ENCODE measurements around the genes BMP6, TXNDC5 and BLOC1S5.

GRCh38 chr6:7390503-7390867, 877 bp downstream of the RIOK1 start:
- PRO-cap, result no peak

DNA sequence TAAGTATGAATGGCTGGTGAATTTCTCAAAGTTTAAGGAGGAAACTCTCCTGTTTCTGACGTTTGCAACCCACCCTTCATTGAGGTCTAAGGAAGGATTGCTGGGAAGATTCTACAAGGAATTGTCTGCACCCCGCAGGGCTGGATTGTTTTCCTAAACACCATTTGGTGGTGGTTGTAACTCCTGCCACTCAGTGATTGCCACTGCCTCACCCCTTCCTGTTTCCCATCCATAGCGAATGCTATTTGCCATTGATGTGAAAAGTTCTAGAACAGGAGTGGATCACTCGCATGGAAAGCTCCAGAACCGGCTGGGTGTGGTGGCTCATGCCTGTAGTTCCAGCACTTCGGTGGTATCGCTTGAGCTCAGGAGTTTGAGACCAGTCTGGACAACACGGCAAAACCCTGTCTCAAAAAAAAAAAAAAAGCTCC, 8.6 kb upstream of the DSP start:
- PRO-cap, result no peak

GRCh38 chr6:7566213-7566535, 23.8 kb upstream of the SNRNP48 start:
- PRO-cap, result no peak

GRCh38 chr6:7574487-7575089, 15.4 kb upstream of the SNRNP48 start:
- PRO-cap, result no peak

DNA sequence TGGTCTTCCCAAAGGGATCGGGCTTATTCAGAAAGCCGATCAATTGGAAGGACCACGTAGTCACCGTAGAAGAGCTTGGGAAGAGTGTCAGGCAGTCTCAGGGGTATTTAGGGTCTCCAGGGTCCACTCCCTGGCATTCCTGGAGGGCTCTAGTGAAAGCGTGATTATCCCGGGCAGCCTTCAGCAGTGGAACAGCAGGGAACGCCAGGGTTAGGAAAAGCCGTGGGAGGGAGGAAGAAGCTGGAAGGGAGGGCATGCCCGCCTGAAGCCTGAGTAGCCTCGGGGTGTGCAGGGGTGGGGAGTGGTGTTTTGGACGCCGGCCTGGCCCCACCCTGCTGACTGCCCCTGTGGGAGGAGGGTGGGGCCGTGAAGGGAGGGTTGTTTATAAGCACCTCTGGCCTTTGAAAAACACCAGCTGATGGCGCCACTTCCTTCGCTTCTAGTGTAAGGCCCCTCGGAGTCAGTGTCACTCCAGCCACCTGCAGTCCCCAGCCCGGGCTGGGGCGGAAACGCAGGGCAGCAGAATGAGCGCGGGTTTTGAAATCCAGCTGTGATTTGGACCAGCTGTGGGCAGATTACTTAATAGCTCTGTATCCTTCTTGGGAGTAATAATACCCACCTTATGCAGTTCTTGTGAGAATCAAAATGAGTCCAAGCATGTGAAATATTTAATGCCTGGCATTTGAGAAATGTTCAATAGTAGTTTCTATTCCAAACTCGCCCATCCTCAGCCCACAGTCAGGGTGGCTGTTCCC, 52.8 kb upstream of the BMP6 start:
- PRO-cap, result no peak

DNA sequence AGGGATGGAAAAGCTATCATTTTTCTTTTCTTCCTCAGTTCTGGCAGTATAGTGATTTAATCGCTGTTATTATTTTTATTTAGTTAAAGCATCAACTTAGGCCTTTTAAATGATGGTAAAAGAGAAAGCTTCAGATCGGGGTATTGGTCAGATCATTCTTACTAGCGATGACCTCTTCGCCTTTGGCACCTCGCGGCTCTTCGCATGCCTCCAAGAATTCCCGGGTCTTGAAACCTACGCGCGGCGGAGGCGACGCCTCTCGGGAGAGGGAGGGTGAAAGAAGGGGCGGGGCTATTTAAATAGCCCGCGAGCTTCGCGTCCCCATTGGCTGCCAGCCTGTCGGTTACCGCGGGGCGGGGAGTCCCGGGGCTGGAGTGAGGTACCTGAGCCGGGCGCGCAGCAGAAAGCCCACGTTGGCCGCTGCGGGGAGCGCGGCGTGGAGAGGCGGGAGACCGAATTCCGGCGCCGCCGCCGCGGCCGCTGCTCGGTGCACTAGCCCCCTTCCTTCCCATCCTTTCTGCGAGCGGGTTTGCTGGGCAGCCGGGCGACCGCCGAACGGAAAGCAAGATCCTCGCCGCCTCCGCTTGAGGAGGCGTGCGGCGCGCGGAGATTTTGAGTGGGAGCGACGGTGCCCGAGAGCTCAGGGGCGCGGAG, at the start of gene BMP6:
Gene BMP6, plus strand, starts transcription at position 402 of the 654 bp plus-strand sequence.
- PRO-cap, result no peak

DNA sequence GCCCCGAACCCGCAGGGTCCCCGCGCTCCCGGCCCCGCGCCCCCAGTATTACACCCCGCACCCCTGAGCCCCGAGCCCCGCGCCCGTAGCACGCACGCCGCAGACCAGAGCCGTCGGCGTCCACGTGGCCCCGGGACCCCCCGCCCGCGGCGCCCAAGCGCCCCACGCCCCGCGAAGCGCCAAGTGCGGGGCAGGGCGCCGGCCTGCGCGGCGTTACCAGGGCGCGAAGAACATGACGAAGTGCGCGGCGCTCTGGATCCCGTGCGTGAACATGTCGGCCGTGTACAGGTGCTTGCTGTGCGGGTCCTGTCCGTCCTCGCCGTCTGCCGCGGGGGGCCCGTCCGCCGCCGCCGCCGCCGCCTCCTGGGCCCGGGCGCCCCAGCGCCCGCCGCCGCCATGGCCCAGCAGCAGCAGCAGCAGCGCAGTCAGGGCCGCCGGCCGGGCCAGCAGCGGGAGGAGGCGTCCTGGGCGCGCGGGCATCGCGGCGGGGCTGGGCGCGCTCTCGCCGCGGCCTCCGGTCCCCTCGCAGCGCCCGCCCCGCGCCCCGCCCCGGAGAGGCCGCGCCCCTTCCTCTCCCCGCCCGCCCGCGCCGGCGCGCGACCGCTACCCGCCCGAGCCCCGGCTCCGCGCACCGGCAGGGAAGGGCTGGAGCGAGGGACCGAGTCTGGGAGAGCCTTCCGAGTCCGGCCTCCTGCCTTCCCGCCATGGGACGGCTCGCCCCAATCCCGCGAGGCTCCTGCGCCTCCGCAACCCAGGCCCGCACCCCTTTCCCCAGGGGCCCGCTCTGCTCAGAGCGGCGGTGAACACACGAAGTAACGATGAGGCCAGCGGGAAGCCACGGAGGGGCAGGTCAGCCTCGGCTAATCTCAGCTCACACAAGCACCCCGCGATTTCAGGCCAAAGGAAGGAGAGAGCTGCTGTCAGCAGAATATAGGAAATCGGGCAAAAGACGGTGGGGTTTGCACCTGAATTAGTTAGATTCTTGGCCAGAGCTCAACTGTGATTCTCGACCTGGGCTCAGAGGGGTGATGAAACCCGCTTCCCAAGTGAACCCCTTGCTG, at the start of gene TXNDC5:
Gene TXNDC5, minus strand, starts transcription at position 492 of the 1,061 bp plus-strand sequence.
- PRO-cap, result bidirectional peak, plus-strand start at position 631 of the sequence, minus-strand start at position 492 of the sequence

DNA sequence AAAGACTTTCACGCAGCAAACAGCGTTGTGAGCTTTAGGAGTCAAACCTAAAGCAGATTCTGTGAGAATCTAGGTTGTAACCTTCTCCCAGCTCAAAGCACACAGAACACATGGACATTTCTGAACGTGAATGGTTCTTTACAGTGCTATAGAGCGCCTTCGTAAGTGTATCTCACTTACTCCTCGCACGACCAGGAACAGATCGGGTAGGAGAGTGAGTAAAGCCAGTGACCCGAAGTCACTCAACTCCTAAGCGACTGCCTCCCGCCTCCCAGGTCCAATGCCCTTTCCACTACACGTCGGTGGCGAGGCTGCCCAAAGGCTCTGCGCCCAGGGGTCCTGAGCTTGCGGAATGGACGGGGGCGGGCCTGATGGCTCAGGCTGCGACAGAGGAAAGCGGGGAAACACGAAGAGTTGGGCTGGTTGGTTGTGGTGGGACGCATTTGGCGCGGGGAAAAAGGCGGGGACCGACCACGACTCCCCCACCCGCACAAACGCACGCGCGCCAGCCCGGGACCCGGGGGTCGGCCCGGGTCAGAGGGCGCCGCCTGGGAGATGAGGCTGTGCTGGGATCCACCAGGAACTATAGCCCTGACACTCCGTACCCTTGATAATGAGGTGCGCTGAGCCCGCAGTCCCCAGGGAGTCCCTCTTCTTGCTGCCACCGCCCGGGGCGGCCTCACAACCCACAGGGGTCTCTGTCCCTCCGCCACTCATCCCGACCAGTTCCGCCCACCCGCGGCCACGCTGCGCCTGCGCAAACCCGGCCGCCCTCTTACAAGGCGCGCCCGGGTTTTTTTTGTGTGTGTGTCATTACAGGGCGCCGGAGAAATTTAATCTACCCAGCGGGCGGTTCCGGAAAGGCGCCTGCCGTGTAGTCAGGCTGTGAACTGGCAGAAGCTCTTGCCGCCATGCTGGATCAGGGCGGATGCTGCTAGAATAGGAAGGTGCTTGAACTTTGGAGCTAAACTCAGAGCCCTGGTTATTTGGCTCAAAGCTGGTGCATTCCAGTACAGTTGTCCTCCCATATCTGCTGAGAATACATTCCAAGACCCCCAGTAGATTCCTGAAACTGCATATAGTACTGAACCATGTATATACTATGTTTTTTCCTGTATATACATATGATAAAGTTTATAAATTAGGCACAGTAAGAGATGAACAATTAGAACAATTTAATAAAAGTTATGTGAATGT, at the start of gene BLOC1S5:
Gene BLOC1S5, minus strand, starts transcription at position 730 of the 1,197 bp plus-strand sequence.
- PRO-cap, result bidirectional peak, plus-strand start at position 292 of the sequence, minus-strand start at position 291 of the sequence; bidirectional peak, plus-strand start at position 919 of the sequence, minus-strand start at position 730 of the sequence

- PRO-cap, result no peak
These were observed 235.5 kb upstream of the SLC35B3 start for GRCh38 chr6:8670703-8671289.

DNA sequence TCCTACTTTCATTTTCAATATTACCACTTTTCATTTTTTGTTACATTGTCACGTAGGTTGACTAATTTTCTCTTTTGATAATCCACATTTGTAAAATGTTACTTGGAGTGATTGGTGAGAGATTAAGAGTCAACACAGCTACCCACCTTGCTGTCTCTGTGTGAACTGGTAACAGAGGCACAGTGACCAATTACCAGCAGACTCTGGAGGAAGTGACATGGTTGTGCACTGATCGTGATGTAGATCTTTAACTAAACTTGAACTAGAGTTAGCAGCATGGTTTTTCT, 308.0 kb upstream of the SLC35B3 start:
- PRO-cap, result no peak

- PRO-cap, result no peak
These were observed 589.4 kb upstream of the SLC35B3 start for GRCh38 chr6:9024578-9025369.

- PRO-cap, result bidirectional peak, plus-strand start at chr6:9456555, minus-strand start at chr6:9456566
These were observed 958.5 kb downstream of the TFAP2A start for GRCh38 chr6:9456166-9456976.

- PRO-cap, result no peak
These were observed 654.4 kb downstream of the TFAP2A start for GRCh38 chr6:9760538-9760737.

DNA sequence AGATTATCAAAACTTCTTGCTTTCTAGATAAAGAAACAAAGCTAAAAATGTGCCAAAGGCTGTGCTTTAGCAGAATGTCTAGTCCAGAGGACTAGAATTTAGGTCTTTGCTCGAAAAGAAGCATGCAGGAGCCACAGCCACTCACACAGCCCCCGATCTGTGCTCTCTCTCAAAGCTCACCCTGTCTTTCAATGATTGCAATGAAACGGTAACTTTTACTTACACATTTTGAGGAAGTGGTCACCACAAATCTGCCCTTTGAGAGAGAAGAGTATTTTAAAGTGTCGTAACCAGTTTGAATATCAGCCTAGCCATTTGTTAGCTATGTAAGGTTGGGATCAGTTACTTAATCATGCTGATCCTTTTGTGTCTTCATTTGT, 209.0 kb downstream of the TFAP2A start:
- PRO-cap, result no peak

DNA sequence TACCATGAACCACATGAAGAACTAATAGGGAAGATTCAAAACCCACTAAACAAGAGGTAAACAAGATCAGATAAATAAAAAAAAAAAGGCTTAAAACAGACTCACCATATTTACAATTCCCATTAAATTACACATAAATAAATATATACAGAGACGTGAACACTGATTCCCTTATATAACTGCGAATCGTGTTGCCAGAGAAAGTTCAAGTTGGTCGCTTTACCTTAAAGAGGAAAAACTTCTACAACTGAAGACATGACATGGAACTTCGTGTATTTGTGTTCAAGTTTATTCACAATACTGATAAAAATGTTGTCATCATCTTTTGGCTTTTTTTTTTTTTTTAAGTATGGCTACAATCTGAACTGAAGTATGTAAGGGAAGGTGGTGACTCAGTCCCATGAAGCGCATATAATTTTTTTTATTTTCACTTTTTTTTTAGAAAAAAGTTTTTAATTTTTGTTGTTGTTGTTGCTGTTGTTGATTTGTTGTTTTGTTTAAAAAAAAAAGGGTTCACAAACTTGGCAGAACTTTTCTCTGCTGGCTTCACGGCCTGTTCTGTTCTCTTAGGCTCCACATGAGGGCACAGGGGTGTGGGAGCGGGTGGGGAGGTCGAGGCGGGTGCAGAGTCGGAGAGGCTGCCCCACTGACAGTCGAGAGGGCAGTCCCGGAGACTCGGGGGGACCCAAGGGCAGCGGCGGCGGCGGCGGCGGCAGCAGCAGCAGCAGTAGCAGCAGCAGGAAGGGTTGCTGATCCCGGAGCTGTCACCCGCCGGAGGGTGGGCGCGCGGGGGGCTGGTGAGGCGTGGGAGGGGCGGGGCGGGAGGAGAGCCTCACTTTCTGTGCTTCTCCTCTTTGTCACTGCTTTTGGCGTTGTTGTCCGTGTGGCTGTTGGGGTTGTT, 17.0 kb downstream of the TFAP2A start:
- PRO-cap, result no peak

DNA sequence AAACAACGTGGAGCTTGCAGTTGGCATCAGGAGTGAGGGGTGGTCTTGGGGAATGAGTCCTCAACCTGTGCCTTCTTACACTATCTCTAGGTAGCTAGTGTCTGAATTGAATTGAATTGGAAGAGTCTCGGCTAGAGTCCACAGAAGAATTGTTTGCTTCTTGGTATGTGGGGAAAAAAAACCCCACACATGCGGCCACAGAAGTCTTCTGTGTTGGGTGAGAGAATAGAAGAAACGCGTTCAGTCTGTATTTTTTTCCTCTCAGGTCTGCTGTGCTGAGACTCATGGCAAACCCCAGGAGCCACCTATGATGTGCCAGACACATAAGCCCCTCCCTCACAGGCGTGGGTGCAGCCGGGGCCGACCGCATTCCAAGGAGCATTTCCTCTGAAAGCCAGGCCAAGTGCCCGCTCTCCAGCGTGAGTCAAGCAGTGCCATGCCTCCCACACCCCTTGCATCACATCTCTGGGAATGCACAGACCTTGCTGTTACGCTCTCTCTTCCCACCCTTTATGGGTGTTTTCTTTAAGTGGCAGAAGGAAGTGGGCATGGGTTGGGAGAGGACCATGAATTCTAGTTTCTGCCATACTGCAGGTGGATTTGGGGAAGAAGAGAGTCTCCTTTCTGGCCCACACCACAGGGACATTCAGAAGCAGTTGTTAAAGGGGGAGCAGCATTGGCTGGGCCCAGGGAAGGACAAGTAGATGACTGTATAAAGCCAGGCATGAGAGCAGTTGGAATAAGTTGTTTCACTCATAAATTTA, 36.9 kb upstream of the TFAP2A start:
- PRO-cap, result no peak

DNA sequence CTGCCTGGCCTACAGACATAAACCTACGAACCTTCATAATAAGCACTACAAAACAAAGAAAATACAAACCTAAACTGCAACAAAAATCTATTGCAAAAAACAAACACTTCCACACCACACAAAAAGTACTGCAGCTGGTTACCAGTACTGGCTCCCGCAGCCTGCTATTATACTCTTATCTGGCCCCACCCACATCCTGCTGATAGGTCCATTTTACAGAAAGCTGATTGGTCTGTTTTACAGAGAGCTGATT, 39.4 kb upstream of the GCNT2 start:
- PRO-cap, result no peak

DNA sequence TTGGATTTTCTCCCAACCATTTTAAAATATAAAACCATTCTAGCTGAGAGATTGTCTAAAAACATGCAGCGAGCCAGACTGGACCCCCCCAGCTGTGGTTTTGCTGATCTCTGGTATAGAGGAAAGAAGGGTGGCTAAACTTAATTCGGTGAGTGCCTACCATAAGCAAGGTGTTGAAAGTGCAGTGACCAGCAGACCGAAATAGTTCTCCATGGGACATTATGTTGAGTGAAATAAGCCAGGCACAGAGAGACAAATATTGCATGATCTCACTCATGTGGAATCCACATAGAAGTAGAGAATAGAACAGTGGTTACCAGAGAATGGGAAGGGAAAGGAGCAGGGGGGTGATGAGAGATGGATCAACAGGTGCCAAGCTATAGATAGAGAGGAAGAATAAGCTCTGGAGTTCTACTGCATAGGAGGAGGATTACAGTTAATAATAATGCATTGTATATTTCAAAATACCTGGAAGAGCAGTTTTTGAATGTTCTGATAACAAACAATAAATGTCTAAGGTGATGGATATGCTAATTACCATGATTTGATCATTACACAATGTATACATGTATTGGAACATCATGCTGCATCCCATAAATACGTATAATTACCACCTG, 9.6 kb upstream of the GCNT2 start:
- PRO-cap, result no peak

DNA sequence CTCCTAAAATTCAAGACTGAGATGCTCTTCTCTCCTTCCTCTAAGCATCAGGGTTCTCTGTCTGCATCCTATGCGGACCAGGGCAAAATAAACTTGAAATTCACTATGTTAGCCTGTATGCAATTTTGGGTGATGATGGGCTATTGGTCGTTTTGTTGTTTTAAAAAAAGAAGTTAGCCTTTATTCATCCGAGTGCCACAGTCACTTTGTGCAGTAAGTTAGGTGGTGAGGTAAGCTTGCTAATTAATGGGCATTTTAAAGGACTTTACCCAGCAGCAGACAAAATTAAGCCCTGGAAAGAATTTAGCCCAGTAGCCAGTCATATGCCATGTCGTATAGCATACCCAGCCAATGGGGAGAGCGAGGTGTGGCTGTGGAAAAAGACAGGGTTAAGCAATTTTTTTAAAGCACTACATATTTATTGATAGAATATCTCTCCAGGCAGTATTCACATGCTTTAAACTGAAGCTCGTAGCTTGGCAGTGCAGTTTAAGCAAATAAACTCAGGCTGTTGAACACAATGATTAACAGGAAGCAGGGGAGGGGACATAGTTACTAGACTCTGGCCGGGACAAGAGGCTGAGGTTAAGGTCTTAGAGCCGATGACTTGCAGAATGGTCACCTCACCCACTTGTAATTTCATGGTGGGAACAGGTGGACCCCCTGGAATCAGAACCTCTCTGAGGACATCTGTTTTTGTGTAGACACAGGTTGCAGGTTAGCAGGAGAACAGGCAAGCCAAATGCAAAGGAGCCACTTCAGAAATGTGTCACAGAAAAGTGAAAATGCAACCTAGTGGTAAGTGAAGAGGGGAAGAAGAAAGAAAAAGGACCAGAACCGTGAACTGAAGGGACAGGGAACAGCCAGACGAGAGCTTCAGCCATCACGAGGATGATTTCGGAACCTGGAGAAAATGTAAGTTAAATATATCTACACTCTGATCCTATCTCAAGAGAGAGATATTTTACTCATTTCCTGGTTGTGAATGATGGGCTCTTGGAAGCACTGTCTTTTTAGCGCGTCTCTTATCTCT, 7.1 kb downstream of the GCNT2 start:
- PRO-cap, result no peak

- PRO-cap, result no peak
These were observed 84.2 kb downstream of the C6orf52 start for GRCh38 chr6:10610219-10610636.